ENCODE measurements around a stretch of chr6.

- PRO-cap: no peak
Observed at GRCh38 chr6:39861521-39862188, 69.5 kb downstream of the DAAM2 start.

GRCh38 chr6:39879227-39879629, 55.0 kb downstream of the MOCS1 start:
- PRO-cap: no peak

DNA sequence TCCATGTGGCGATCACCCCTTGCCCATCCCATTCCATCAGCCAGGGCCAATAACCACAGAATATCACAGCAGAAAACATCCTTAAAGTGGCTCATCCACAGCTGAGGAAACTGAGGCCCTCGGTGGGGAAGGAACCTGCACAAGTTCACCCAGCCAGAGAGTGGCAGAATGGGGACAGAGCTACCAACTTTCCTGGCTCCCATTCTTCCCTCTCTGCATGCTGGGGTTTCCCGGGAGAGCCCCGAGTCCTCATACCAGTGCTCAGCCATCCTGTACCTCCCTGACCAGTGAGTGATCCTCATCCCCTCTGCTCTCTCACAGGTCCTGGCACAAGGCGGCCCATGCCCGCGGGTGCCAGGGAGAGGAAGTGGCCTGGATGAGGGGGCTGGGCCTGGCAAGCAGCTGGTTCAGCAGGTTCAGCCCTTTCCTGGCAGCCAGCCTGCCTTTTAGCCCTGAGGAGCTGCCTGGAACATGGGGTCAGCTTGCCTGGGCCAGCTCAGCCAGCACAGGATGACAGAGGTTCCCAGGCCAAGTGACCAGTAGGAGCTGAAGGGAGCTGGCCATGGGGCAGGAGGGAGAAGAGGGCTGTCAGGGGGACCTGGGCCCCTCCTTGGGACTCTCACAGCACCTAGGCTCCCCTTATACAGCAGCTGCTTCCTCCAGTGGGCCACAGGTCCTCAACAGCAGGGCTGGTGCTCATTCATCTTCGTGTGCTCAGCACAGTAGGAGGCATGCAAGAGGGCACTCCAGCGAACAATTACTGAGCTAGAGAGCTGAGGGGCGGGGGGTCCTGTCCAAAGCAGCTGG, 10.9 kb downstream of the MOCS1 start:
- PRO-cap: no peak

DNA sequence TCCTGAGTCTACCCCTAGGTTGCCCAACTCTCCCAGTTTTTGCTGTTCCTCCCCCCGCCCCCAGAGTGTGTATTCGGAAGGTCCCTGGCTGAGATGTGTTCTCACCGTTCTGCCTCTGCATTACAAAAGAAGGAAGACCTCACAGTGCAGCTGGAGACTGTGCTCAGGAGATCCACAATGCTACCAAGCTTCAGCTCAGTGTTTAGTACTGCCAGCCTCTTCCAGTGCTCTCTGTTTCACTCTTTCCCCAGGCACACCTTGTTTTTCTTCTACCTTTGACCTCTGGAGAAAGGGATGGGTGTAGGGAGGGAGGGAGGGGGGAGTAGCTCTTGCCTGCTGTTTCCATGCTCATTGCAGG, 13.4 kb upstream of the MOCS1 start:
- PRO-cap: no peak

DNA sequence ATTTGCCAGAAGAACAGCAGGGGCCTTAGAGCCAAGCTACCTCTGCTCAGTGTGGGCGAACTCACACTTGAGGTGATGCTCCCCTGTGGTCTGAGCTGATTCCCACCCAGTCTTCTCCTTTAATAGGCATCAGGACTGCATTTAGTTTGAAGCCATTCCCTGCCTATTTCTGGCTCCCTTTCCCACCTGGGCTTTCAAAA, 182.3 kb upstream of the MOCS1 start:
- PRO-cap: no peak

- PRO-cap: no peak
Observed at GRCh38 chr6:40298541-40298819, 288.7 kb downstream of the LRFN2 start.

- PRO-cap: no peak
Observed at GRCh38 chr6:40523697-40524224, 63.4 kb downstream of the LRFN2 start.

DNA sequence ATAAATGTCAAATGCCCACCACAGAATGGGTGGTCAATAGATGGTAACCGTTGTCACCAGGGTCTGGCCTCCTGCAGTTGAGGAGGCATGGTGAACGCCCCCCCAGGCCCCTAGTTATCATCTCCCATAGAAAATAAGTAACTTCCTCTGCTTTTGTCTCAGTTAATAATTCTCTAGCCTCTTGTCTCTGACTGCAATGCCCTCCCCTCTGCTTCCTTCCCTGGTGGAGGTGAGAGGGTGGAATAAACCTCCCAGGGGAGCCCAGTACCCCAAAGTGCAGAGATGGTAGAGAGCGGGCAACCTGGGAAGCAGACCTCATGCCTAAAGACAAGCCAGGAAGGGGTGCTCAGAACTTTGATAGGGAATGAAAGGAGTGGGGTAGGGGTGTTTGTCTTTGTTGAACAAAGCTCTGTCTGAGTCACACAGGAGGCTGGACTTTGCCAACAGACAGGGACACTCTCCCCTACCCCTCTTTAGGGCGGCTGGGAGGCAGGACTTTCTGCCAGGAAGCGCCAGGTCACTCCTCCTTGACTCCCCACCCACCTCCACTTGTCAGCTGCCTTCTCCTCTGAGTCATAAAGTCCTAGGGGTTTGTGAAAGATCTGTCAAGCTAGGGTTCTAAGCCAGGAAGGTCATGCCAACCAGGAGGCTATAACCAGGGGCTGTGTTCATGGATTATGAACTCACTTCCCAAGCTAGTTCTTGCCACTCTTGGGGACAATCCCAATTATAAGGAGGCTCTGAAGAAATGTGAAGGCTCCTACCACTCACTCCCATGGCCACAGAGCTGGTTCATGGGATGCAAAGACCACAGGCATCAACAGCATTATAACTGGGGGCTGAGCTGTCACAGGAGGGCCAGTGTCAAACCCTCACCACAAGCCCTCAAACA, 1.5 kb upstream of the UNC5CL start:
- PRO-cap: no peak

DNA sequence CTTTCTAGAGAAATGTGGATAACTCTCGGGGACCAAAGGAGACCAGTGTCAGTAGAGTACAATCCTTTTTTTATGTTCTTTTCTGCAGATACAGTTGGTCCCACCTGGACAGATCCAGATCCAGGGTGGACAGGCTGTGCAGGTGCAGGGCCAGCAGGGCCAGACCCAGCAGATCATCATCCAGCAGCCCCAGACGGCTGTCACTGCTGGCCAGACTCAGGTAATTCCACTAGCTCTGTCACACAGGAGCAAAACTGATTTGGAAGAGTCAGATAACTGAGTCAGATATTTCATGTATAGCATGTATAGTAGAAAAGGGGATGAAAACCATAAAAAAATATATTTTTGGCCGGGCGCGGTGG, 16.7 kb downstream of the NFYA start:
- PRO-cap: no peak

DNA sequence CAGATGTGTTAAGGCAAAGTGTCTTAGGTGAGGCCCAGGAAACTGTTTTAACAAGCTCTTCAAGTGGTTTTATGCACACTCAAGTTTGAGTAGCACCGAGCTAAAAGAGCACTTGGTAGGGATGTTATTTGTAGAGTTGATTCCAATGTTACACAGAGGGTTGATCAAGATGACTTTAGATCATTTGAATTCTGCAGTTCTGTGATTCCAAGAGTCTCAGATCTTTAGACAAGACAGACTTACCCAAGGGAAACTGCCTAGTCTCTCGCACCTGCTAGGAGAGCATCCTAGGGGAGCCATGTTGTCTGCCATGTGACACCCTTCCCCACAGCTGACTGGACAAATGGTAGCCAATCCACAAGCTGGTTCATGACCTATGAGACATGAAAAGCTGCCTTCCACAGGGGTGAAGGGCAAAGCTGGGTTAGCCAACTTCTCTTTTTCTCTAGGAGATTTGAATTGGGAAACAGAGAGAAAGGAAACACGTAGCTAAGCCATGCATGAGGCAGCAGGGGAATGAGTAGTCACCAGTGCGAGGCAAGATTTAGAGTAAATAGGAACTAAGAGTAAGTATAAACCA, 18.4 kb downstream of the TREML2 start:
- PRO-cap: no peak

GRCh38 chr6:41199316-41199782, 1.6 kb downstream of the TREML2 start:
- PRO-cap: no peak

GRCh38 chr6:41318435-41319235, 16.8 kb upstream of the NCR2 start:
- PRO-cap: bidirectional peak, plus-strand start at chr6:41319055, minus-strand start at chr6:41318946

DNA sequence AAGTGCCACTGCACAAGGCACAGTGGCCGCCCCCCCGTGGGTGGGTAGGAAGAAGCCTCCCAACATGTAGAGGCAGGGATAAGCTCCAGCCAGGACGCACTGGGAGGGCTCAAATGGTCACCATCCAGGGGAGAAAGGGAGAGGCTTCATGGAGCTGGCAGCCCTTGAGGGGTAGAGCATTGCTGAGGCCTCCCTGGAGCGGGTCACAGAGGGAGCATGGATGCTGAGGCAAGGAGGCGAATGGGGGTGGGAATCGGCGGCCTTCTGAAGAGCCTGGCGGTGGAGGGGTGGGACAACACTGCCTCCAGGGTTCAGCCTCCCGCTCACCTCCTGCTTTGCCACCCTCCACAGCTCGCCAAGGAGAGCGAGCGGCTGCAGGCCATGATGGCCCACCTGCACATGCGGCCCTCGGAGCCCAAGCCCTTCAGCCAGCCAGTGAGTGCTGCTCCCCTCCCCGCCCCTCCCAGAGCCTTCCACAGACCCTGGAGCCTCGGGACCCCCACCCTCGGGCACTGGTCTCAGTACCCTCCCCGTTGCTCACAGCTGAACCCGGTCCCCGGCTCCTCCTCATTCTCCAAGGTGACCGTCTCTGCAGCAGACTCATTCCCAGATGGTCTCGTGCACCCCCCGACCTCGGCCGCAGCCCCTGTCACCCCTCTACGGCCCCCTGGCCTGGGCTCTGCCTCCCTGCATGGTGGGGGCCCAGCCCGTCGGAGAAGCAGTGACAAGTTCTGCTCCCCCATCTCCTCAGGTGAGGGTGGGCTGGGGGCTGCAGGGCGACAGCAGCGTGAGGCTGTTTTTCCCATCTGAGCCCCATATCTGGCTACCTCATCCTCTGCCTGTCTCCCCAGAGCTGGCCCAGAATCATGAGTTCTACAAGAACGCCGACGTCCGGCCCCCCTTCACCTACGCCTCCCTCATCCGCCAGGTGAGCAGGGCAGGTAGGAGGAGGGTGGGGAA, 43.5 kb downstream of the FOXP4 start:
- PRO-cap: no peak

GRCh38 chr6:41594056-41595357, 43.8 kb upstream of the MDFI start:
- PRO-cap: no peak

DNA sequence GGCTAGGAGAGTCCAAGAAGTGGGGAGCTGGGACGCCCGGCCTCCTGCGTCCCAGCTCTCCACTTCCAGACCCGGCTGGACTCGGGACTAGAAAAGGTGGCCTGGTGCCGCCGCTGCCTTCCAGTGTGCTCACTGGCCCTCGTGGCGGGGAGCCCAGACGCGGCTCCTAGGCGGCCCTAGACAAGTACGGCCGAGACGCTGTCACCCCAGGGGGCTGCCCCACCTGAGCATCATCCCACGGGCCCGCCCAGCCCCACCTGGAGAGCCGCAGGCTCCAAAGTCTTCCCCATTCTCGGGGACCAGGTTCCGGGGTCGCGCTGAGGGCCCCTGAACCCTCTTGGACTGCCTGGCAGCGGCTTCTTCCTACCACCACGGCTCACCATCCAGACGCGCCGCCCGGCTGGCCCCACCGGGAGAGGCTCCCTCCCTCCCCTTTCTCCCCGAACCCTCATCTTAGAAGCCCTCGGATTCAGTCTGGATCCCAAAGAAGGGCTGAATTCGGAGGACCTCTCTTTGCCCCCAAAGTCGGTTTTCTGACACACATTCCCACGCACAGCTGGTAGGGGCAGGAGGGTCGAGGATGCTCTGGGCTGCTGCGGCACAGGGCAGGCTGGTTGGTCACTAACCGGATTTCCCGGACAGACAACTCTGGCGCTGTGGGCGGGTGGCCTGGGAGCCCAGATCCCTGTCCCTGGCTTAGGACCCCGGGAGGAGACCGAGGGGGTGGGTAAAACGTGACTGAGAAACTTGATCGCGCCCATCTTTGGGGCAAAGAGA, 788 bp upstream of the MDFI start:
- PRO-cap: bidirectional peak, plus-strand start at position 472 of the sequence, minus-strand start at position 134 of the sequence

- PRO-cap: no peak
Observed at GRCh38 chr6:41767094-41767875, 12.4 kb downstream of the FRS3 start.

DNA sequence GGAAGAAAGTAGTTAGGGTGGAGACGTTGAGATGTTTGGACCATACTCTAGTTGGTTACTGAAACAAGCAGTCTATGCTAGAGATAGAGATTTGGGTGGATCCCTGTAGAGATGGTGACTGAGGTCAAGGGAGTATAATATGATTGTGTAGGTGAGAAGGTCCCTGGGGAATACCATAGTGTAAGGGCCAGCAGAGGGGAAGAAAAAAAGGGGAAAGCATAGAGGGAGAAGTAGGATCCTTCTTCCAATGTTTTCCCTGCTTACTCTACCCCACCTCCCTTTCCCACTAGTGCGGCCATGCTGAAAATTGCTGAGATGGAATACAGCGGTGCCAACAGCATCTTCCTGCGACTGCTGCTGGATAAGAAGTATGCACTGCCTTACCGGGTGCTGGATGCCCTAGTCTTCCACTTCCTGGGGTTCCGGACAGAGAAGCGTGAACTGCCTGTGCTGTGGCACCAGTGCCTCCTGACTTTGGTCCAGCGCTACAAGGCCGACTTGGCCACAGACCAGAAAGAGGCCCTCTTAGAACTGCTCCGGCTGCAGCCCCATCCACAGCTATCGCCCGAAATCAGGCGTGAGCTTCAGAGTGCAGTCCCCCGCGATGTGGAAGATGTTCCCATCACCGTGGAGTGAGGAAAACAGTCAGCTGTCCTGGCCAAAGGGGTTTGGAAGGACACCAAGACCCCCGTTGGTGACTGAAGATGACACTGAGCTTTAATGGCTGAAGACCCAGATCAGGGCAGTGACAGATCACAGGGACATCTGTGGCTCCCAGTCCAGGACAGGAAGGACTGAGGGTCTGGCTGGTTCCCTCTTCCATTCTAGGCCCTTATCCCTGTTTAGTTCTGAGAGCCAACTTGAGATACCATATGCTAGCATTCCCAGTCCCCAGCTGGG, 9.3 kb downstream of the CCND3 start:
- PRO-cap: no peak

GRCh38 chr6:41934631-41935422, 6.8 kb downstream of the CCND3 start:
- PRO-cap: no peak

DNA sequence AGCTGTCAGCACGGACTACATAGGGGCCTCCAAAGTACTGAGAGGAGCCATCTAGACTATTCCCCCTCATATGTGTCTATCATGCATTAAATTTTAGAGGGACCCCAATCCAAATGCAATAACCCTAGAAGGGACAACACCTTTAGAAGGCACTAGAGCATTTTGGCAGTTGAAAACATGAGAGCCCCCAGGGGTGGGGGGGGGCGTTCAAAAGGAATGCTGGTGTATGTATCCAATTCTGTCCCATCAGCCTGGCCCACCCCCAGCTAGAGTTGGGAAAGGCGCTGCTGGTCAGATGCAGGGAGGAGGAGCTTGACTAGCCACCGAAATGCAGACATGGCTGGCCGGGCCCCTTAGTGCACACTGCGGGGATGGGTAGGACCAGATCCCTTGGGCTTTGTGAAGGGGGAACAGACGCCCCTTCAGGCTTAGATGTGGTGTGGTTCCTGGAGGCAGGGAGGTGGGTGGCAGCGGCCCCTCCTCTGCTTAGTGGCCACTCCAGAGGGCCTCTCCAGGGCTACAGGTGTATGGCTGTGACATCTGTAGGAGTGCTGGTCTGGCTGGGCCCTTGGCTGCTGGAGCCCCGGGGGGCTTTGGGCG, 6.1 kb downstream of the CCND3 start:
- PRO-cap: no peak

GRCh38 chr6:41936023-41937029, 5.3 kb downstream of the CCND3 start:
- PRO-cap: no peak